ENCODE measurements around a stretch of chr4.

- RRBS = no CpG with 5 or more reads among the region's 4 CpGs
Measured at GRCh38 chr4:15757135-15757391, 21.1 kb upstream of the CD38 start.

GRCh38 chr4:16033260-16033733, 50.5 kb downstream of the PROM1 start:
- RRBS = no CpG with 5 or more reads among the region's 9 CpGs

GRCh38 chr4:16158110-16158960, 67.9 kb downstream of the TAPT1 start:
- RRBS = no CpG with 5 or more reads among the region's 12 CpGs

- RRBS = no CpG with 5 or more reads among the region's 6 CpGs
Measured at GRCh38 chr4:16224148-16225088, 1.9 kb downstream of the TAPT1 start.

DNA sequence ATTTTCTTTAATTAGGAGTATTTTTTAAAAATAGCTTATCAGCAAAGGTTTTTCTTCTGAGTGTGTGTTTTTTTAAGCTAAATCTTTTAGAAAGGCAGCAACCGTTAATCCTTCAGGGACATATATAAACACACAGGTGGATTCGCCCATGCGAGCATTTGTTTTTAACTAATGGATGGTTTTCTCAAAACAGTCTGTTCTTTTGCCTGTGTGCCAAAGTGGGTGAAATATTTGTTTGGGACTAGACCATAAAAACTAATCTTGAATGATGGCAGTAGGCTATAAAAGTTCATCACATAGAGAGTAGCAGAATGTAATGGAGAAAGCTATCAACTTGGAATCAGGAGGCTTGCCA, 7.3 kb upstream of the TAPT1 start:
- RRBS = no CpG with 5 or more reads among the region's 3 CpGs

GRCh38 chr4:16360686-16361291, 134.5 kb upstream of the TAPT1 start:
- RRBS = 92% methylated on average over 4 of the region's 38 CpGs

GRCh38 chr4:16744951-16745472, 153.4 kb downstream of the LDB2 start:
- RRBS = no CpG with 5 or more reads among the region's 7 CpGs

GRCh38 chr4:16894441-16894865, 4.0 kb downstream of the LDB2 start:
- RRBS = no CpG with 5 or more reads among the region's 1 CpG

DNA sequence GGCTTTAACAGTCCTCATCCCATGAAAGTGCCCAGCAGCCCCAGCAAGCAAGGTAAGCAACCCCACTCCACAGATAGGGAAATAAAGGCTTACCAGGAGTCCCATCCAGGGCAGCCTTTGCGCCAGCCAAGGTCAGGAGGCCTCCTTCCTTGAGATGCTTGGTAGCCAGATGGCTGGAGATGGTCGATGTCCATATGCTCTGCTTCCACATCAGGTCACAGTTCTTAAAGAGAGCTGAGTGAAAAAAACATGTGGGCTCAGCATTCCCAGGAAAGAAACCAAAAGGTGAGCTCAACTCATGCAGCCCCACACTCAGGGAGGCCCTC, 10.3 kb downstream of the QDPR start:
- RRBS = no CpG with 5 or more reads among the region's 2 CpGs

DNA sequence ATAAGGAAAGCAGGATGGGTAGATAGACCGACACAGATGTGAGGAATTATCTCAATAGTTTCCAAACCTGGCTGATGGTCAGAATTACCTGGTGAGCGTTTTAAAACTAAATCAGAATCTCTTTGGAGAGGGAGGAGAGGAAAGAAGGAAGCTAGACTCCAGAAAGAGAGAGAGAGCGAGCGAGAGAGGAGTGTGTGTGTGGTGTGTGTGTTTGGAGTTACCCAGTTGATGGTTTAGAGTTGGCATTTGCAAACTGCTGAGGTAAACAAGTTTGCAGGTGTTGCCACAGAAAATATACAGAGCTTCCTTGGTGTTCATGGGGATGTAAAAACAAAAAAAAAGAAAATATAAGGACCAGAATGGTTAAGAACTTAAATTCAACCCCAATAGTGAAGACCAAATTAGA, 26.5 kb upstream of the LAP3 start:
- RRBS = no CpG with 5 or more reads among the region's 4 CpGs

- RRBS = no CpG with 5 or more reads among the region's 13 CpGs
Measured at GRCh38 chr4:17623490-17624644, 9.4 kb downstream of the MED28 start.

GRCh38 chr4:19775788-19776162, 475.9 kb upstream of the SLIT2 start:
- RRBS = no CpG with 5 or more reads among the region's 7 CpGs

GRCh38 chr4:19941715-19942096, 310.0 kb upstream of the SLIT2 start:
- RRBS = no CpG with 5 or more reads among the region's 2 CpGs

GRCh38 chr4:20252318-20253278, 893 bp downstream of the SLIT2 start:
- RRBS = 2% methylated on average over 19 of the region's 83 CpGs

DNA sequence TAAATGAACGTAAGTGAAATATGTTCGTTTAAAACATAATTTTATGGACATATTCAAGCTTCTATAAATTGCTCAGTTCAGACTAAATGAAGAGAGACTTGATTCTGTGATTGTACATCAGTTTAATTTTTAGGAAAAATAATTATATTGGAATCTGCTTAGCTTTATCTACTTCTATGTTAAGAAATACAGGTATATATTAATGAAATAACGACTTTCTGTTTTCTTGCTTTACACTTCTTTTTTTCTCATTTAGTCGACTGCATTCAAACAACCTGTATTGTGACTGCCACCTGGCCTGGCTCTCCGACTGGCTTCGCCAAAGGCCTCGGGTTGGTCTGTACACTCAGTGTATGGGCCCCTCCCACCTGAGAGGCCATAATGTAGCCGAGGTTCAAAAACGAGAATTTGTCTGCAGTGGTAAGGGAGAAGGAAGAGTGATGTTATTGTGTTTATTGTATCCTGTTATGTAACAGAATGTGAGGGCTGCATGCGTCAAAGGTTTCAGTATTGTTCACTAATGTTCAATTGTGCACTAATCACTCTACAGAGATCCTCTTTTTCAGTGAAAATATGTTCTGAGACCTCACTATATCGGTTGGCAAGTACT, 211.6 kb upstream of the PACRGL start:
- RRBS = no CpG with 5 or more reads among the region's 11 CpGs

DNA sequence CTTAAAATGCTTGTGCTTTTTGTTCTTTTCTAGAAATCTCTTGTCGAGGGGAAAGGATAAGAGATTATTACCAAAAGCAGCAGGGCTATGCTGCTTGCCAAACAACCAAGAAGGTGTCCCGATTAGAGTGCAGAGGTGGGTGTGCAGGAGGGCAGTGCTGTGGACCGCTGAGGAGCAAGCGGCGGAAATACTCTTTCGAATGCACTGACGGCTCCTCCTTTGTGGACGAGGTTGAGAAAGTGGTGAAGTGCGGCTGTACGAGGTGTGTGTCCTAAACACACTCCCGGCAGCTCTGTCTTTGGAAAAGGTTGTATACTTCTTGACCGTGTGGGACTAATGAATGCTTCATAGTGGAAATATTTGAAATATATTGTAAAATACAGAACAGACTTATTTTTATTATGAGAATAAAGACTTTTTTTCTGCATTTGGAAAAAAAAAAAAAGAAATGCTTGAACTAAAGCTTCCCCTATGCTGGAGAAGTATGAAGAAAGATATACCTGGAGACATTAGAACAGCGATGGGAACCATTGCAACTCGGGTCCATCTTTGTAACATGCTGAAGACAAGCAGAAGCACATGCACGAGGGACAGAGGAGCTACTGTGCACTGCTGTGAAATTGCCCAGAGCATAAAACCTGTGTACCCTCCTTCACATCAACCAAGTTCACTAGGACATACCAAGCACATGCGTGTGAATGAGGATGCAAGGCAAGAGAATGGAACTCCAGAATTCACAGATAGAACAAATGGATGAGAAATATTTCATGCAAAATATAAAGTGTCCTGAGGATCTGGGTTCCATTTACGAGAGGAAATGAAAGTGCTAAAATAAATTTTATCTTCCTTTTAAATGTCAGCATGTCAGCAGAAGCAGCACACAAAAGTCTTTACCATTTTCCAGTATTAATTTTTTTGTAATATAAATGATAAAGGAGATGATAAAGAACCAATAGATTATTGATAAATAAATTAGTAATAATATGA, 81.2 kb upstream of the PACRGL start:
- RRBS = no CpG with 5 or more reads among the region's 17 CpGs

DNA sequence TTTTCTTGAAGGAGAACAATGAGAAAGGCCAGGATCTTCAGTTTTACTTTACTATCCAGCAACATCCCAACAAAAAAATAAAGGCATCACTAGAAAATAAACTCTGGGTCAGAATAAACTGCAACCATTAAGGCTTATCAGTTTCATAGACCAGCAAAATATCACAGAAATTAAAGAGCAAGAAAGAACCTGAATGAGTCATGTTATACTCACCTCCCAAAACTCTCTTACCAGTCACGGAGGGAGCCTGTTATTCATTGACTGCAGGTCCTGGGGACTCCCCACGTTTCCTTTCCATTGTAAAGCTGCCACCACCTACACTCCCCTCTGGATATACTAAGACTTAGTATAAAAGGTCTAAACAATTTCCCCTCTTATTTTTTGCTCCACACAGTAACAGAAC, 14.5 kb downstream of the ADGRA3 start:
- RRBS = no CpG with 5 or more reads among the region's 2 CpGs

DNA sequence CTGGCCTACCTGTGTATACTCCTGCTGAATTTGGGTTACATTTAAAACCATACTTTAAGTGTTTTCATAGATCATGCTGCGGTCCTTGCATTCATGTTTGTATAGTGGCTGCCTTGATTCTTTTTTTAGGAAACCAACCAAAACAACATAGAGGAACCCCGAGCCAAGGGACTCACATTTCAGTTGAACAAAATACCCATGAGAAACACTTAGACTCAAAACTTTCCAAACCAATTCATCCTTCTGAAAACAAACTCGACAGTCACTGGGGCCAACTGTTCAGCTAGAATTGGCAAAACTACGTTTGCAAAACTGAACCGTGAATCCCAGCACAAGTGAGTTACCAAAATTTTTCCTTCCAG, 1.4 kb downstream of the ADGRA3 start:
- RRBS = no CpG with 5 or more reads among the region's 5 CpGs

DNA sequence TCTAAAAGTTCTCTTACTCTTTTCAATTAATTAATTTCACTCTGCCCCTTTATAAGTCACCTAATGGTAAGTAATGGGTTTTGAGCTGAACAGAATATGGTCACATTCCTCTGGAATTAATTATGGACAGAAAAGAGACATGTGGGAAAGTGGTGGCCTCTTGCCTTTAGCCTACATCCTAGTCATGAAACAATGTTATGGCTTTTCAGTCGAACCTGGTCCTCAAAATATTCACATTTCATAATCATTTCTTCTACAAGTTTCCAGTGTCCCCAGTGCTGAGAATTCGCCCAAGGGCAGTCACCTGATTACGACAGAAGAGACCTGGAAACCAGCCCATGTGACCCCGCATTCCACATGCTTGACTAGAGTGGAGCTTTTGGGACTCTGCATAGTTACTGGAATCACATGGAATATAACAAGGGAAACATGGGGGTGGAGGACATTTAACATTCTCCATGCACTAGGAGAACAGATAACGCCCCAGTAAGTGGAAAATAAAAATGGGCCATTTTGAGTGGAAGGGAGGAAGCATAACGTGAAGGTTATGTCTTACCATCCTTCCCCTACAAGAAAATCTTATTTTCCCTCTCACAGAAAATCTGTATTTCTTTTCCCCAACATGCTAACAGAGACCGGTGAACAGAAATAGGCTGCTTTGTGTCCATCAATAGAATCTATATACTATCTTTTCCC, 100.1 kb downstream of the PPARGC1A start:
- RRBS = no CpG with 5 or more reads among the region's 7 CpGs

DNA sequence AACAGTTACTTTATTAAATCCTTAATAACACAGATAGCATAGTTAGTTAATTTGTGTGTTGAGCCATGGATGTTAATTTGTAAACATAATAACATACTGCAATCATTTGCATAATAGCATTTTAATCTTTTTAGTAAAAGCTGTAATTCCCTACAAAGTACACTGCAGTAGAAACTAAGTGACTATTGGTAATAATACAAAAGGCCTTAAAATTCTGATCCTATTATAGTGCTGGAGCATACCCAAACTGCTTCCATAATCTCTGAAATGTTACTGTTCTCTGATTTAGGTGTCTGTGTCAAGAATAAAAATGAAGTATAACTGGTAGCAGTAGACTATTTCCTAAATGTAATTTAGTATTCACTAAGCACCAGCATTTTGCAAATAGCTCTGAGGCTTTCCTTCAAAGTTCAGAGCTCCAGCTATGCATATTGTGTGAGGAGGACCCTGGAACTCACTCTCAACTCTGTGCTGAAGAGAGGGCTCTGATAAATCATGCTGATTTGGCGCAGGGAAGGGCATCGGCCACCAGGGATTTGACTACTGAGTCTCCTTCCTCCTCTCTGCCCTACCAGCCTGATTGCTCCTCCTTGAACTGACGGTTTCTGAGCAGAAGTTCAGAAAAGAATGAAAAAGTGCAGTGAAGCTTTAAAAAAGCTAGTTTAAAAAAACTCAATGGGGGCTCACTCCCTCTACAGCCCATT, 13.6 kb downstream of the PPARGC1A start:
- RRBS = no CpG with 5 or more reads among the region's 3 CpGs

All from zone of skin (tissue), 1 donor.